B cell (primary cell): ENCODE measurements around a stretch of chr5.

DNA sequence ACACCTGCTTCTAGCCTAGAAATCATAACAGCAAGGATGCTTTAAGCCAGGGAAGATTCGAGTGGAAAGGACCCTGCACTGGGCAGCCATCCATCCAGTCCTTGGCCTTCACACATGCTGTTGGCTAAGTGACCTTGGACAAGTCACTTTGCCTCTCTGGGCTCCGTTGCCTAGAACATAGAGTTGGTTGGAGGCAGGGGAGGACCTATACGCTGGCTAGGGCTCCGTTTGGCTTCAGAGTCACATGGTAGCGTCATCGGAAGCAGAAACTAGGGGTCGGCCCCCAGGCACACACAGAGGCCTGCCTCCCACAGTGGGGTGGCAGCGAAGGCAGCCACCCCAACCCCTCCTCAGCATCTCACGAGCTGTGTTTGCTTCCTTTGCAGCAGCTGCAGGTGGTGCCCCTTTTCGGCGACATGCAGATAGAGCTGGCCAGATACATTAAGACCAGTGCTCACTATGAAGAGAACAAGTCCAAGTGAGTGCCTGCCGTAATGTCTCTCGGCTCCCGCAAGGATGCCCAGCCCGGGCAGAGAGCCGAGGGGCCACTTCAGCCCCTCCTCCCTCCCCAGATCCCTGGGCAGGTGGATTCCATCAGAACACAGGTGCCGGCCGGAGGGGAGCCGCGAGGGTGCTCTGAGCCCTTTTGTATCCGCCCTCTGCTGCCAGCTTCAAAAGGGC, 36.0 kb downstream of the FNDC9 start:
- PRO-cap = no peak
- CAGE, long polyA plus RNA = no peak

DNA sequence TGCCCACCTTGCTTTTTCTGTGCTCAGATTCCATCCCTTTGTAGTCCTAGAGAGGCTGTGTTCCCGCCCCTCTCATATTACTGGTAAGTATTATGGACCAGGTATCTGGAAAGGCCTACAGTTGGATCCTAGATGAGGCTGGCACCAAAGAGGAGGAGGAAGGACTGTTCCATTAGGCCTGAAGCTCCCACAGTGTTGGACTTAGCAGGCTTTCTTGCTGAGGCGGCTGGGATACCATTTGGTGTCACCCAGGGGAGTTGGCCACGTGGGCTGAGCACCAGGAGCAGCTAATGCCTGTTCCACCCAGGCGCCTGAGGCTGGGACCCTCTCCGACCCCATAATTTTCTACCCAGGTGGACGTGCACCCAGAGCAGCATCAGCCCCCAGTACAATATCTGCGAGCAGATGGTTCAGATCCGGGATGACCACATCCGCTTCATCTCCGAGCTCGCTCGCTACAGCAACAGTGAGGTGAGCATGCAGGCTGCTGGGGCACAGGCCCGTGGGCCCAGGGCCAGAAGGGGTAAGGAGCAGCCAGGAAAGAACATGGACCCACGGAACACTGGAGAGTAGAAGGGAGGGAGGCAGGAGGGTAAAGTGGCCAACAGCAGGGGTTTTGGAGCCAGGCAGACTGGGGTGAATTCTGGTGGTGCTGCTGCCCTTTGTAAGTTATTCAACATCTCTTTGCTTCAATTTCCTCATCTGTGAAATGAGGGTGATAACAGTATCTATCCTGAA, 34.0 kb downstream of the FNDC9 start:
- PRO-cap = no peak
- CAGE, long polyA plus RNA = no peak

- PRO-cap = no peak
- CAGE, long polyA plus RNA = no peak
Measured at GRCh38 chr5:157344397-157345021, 968 bp downstream of the FNDC9 start.

DNA sequence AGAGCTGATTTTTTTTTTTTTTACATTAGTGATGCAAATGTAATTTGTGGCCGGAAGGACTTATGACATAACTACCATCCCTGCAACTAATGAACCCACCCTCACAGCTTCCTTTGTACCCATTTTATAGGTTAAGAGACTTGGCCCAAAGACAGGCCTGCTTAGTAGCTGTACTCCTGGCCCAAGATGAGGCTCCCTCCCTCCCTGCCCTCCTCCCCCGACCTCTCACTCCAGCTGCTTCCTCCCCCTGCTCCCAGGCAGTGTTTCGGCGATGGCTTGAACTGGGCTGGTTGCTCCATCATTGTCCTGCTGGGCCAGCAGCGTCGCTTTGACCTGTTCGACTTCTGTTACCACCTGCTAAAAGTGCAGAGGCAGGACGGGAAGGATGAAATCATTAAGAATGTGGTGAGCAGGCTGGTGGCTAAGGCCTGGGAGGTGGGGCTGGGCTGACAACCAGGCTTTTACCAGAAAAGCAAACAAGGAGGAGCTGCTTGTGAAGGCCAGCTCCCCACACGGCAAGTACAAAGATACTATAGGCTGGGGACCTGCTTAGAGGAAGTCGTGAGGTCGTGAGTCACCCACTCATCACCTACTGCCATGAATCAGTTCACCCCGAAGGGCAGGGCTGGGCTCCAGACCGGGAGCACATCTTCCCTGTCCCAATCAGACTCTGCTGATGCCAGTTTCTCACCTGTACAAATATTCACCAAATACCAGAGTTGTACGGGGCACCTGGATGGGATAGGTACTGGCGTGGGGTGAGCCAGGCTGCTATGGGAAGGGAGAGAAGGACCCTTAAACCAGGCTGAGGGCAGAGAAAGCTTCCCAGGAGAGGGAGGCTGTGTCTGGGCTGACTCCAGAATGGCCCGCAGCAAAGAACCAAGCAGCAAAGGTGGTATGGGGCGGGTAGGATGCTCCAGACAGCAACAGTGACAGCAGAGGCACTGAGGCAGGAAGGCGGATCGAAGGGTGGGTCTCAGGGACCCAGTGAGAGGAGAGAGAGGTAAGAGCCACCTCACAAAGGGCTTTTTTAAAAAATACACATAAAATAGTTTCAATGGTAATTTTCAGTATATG, 45.1 kb upstream of the FNDC9 start:
- PRO-cap = bidirectional peak, plus-strand start at position 403 of the sequence, minus-strand start at position 367 of the sequence
- CAGE, long polyA plus RNA = no peak

GRCh38 chr5:157481234-157481850, 21.3 kb downstream of the NIPAL4 start:
- PRO-cap = bidirectional peak, plus-strand start at chr5:157481610, minus-strand start at chr5:157481356
- CAGE, long polyA plus RNA = no peak

DNA sequence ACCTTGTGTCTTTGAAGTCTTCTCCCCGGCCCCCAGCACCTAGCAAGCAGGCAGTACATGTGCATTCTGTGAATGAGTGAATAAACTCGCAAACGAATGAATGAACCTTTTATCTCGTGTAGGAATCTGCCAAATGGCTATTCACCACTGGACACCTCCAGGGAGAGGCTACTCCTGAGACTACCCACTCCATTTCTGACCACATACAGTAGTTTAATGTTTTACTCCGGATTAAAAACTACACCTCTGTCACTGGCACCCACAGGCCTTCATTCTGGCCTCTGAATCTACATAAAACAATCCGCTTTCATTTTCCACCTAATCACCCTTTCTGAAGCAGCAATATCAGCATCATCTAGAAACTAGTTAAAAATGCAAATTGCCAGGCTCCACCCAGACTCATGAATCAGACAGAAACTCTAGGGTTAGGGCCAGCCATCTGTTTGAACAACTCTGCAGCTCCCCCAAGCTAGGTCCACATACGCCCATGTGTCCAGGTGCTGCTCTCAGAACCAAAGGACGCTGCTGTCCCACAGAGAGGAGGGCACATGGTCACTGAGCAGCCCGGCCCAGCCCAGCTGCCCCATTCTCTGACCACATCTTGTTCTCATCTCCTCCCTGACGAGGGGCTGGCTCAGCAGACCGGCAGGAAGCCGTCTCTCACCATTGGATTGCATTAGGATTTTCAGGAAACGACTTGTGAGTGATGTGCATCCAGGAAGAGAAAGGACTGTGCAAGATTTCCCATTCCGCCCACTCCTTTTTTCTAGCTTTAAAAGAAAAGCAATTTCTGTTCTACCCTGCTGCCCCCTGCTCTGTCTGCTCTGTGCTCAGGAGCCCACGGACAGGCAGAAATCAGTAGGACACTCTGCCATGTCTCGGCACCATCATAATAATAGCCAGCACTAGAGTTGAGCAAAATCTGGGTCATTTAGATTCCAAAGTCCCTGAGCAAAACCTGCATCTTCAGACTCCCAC, 34.7 kb downstream of the ADAM19 start:
- PRO-cap = bidirectional peak, plus-strand start at position 450 of the sequence, minus-strand start at position 293 of the sequence
- CAGE, long polyA plus RNA = no peak

- PRO-cap = no peak
- CAGE, long polyA plus RNA = no peak
Measured at GRCh38 chr5:157550049-157550627, 25.4 kb downstream of the ADAM19 start.

DNA sequence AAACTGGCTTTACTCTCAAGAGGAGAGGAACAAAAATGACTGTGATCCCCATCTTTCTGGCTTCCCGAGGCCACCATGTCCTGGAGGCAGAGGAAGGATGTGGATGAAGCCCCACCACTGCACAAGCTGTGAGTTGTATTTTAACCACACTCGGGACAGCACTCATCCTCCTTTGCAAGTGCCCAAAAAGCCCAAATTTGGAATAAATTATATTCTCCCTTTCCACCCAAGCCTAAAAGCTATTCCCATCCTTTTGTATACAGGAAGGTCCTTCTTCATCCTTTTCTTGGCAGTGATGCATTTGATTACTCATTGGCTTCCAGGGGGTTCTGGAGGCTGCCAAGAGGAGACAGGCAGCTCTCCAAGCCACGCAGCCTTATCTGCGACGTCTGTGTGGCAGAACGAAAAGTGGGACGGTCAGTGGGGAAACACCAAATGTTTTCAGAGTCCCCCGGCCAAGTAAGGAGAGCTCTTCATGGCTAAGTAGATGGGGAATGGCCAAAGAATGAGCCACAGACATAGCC, 12.3 kb downstream of the ADAM19 start:
- PRO-cap = no peak
- CAGE, long polyA plus RNA = no peak

- PRO-cap = no peak
- CAGE, long polyA plus RNA = no peak
Measured at GRCh38 chr5:157563727-157564765, 11.5 kb downstream of the ADAM19 start.

DNA sequence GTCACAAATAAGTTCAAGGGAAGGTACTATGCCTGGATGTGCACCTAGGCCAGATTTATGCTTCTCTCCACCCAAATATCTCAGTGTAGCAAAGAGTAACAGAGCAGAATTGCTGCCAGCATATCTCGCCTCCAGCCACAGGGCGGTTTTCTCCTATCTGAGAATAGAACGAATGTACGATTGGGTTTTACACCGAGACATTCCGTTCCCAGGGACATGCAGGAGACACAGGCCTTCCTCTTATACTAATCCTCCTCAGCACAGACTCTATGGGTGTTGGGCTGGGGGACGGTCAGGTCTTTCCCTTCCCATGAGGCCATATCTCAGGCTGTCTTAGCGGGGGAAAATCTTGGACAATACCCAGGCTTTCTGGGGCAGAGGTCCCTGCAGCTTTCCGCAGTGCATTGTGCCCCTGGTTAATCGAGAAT, 14.9 kb downstream of the C5orf52 start:
- PRO-cap = no peak
- CAGE, long polyA plus RNA = no peak

DNA sequence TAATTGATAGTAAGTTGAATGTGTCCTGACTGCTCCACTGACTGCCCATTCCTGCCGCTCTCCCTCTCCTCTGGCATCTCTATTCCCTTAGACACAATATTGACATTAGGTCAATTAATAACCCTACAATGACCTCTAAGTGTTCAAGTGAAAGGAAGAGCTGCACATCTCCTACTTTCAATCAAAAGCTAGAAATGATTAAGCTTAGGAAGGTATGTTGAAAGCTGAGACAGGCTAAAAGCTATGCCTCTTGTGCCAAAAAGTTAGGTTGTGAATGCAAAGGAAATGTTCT, 13.0 kb downstream of the CLINT1 start:
- PRO-cap = no peak
- CAGE, long polyA plus RNA = no peak

- PRO-cap = no peak
- CAGE, long polyA plus RNA = no peak
Measured at GRCh38 chr5:157858176-157858483, 815 bp downstream of the CLINT1 start.

DNA sequence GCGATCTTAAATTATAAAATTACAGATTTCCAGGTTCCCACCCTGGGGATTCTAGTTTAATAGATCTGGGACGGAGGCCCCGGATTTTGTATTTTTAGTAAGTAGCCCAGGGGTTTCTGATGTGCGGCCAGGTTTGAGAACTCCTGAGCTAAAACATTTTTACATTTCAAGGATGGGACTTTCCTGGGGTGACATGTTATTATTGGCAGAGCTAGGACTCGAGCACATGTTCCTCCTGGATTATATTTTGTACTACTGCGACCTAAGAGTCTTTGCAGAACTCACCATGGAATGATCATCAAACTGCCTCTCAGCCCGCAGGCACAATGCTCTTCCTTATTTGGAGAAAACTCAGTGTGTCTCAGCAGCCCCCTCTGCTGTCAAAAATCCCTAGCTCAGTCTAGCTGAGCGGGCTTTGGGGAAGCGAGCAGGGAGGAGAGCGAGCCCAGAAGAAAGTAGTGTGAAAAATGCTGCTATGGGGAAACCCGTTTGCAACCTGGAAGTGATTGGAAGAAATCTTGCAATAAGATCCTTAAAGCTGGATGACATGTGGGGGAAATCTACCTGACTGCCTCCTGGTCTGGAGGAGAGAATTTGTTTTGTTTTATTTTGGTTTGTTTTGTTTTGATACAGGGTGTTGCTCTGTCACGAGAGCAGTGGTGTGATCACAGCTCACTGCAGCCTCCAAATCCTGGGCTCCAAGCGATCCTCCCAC, 89.8 kb upstream of the CLINT1 start:
- PRO-cap = no peak
- CAGE, long polyA plus RNA = no peak

GRCh38 chr5:158020655-158021130, 161.7 kb upstream of the CLINT1 start:
- PRO-cap = no peak
- CAGE, long polyA plus RNA = no peak

DNA sequence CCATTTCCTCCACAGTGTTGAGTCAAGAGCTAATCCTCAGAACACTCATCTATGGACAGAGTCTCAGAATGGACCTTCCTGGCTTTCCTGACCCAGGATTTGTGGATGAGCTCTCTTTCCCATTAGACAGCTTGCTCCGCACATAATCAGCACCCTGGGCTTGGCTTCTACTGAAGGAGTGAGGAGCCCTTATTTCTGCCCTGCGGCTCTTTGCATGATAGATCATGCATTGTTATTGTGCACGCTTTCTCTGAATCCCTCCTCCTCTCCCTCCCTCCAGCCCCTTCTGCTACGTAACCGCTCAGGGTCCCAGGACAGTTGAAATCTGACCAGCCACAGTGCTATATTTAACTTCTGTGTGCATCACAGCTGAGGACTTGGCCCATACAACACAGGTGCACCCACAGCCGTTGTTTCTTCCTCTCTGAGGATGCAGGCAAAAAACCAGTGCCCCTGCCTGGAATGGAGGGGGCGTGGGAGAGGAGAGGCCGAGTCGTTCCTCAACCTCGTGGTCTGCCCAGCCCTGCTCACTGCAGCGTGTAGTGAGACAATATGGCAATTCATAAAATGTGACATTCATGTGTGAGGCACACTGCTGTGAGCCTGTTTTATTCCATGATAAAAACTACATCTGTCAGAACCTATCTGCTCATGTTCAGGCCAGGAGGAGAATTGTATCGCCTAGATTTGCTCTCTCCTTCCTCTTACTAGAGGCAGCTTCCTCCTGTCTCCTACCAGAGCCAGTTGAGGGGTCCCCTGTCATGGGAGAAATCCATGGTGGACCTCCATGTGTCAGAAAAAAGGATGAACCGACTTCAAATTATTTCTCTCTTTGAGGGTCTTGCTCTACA, 335.7 kb upstream of the CLINT1 start:
- PRO-cap = no peak
- CAGE, long polyA plus RNA = no peak

- PRO-cap = no peak
- CAGE, long polyA plus RNA = no peak
Measured at GRCh38 chr5:158287805-158288355, 428.9 kb upstream of the CLINT1 start.

DNA sequence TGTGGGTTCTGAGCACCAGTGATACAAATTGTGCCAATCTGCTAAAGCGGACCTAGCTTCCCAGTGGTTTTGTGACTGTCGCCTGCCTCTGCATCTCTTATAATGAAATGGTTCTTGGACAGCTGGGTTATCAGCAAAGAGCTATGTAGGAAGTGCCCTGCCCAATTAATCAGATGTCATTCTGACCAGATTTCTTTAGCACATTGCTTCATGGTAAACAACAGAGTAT, 448.9 kb upstream of the CLINT1 start:
- PRO-cap = no peak
- CAGE, long polyA plus RNA = no peak

DNA sequence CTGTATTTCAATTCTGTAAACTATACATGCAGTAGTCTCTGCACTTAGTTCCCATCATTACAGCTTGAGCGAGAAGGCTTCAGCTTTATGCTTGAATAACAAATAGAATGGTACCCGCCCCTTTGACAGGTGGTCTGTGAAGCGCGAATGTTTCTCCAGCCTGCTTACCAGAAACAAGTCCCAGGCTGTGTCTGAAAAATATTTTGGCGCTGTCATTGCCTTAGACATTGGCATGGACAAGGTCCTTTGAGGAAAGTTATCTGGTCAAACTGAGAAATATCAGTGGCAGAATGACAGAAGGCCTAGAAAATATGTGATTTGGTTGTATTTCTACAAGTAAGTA, 562.5 kb upstream of the CLINT1 start:
- PRO-cap = no peak
- CAGE, long polyA plus RNA = no peak

DNA sequence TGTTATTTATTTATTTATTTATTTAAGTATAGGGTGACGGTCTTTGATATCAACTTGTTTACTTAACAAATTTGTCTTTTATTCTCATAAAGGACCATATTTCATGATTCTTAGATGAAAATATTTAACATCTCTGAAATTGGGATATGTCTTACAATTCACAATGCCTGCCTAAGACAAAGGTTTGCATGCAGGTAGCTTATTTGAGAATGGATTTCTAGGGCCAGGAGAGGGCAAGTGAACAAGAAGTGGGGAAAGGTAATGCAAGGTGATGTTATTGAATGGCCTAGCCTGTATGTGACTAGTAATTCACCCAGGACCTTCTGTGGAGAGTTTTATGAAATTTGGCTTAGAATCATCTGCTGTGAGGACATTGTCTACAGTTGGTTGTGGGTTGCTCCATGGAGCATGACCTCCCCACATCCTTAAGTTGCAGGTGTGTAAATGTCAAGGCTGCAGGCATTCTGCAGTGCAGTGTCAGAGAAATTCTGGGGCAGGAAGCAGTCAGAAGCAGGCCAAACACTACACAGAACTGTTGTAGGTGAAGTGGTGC, 588.4 kb downstream of the EBF1 start:
- PRO-cap = unidirectional peak, plus-strand start at position 477 of the sequence
- CAGE, long polyA plus RNA = no peak

DNA sequence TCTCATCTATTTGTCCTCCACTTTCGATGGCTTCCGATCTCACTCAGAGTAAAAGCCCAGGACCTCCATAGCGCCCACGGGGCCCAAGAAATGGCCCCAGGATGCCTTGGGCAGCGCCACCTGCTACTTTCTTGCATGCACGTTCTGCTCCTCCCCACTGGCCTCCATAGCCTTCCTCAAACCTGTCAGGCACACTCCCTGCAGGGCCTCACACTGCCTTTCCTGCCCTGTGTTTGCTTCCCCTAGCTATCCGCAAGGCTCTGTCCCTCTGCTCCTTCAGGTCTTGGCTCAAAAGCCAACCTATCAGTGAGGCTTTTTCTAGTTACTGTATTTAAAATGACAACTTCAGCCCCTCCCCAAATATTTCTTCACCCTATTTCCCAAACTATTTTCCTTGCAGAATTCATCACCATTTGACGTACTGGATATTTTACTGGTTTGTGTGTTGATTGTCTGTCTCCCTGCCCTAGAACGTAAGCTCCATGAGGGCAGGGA, 127.0 kb downstream of the EBF1 start:
- PRO-cap = no peak
- CAGE, long polyA plus RNA = no peak